Skeletal muscle satellite cell (primary cell): ENCODE measurements around the genes PLEKHA1, C10orf120 and PSTK.

- CAGE, long polyA plus RNA = no peak
Measured at GRCh38 chr10:120906715-120907224, 55.6 kb downstream of the WDR11 start.

GRCh38 chr10:120949429-120949996, 98.4 kb downstream of the WDR11 start:
- CAGE, long polyA plus RNA = no peak

GRCh38 chr10:121034309-121034730, 183.2 kb downstream of the WDR11 start:
- CAGE, long polyA plus RNA = no peak

GRCh38 chr10:121148360-121148559, 297.1 kb downstream of the WDR11 start:
- CAGE, long polyA plus RNA = no peak

- CAGE, long polyA plus RNA = no peak
Measured at GRCh38 chr10:121553669-121554229, 44.5 kb downstream of the FGFR2 start.

GRCh38 chr10:121886951-121887682, 40.7 kb downstream of the ATE1 start:
- CAGE, long polyA plus RNA = no peak

GRCh38 chr10:121921502-121921963, 6.3 kb downstream of the ATE1 start:
- CAGE, long polyA plus RNA = no peak

DNA sequence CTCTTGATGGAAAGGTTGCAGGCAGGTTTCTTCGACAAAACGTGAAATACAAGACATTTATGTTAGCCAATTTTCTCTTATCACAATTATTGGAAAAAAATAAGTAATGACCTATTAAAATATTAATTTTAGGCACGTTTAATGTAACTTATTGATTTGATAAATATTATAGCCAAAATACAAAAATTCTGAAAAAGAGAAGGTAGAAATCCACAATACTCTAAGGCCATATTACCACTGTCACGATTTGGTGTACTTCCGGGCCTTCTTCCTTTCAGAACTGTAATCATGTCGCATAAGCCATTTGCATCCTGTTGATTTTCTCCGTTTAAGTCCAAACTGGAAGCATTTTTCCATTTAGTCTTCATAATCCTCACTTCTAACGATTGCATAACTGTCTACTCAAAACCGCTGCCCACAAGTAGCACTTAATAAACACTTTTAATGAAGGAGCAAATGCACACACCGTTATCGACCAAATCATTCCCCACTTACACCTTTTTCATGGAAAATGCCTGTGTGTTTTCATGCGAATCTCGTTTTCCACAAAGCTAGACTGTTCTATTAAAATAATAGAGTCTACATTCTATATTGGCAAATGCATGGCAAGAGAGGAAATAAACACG, 1.2 kb downstream of the ATE1 start:
- CAGE, long polyA plus RNA = no peak

GRCh38 chr10:121959926-121960549, 15.0 kb downstream of the NSMCE4A start:
- CAGE, long polyA plus RNA = no peak

DNA sequence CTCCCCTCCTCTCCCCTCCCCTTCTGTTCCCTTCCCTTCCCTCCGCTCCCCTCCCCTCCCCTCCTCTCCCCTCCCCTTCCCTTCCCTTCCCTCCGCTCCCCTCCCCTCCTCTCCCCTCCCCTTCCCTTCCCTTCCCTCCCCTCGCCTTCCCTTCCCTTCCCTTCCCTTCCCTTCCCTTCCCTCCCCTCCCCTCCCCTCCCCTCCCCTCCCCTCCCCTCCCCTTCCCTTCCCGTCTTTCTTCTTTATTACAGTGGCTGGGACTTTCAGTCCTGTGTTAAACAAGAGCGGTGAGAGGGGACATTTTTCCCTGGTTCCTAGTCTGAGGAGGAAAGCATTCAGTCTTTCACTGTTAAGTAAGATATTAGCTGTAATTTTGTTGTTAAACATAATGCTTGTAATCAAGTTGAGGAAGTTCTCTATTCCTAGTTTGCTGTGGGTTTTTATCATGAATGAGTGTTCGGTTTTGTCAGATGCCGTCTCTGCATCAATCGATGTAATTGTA, 39.9 kb downstream of the TACC2 start:
- CAGE, long polyA plus RNA = no peak

GRCh38 chr10:122191850-122192621, 79.1 kb upstream of the BTBD16 start:
- CAGE, long polyA plus RNA = no peak

DNA sequence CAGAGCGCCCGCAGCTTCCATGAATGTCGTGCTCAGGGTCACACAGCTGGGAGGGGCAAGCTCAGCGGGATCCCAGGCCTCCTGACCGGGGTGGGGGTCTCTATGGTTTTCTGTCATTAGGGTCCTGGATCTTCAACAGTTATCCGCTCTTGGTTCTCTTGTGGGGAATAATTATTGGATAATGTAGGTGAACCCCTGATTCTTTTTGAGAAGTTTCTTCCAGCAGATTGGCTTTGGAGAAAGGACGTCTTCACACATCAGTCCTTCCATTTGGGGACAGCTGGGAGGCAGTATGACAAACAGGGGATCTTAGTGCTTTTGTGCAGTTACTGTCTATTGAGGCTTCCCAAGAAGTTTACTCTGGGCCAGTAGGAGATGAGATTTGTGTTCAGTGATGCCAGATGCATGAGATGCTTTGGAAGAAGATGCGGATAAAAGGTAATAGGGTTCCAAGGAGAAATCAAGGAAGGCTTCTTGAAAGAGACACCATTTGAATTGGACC, 30.5 kb upstream of the BTBD16 start:
- CAGE, long polyA plus RNA = no peak

- CAGE, long polyA plus RNA = no peak
Measured at GRCh38 chr10:122374605-122375585, at the start of gene PLEKHA1. PLEKHA1 (plus strand) TSS chr10:122374708.

DNA sequence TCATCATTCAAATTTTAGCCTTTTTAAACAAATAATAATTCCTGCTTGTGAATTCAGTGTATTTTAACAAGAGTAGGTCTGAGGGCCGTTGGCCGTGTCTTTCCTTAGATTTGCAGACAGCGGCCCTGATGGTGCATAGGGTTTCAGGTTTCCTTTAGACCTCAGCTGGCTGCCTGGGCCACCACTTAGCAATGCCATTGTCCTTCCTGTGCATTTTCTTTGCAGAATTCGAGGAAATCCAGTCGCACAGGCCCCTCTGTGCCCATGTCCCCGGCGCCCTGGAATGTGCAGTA, 14.1 kb downstream of the HTRA1 start:
- CAGE, long polyA plus RNA = no peak

GRCh38 chr10:122699617-122700171, at the start of gene C10orf120:
C10orf120 (minus strand) TSS chr10:122699846.
- CAGE, long polyA plus RNA = no peak

DNA sequence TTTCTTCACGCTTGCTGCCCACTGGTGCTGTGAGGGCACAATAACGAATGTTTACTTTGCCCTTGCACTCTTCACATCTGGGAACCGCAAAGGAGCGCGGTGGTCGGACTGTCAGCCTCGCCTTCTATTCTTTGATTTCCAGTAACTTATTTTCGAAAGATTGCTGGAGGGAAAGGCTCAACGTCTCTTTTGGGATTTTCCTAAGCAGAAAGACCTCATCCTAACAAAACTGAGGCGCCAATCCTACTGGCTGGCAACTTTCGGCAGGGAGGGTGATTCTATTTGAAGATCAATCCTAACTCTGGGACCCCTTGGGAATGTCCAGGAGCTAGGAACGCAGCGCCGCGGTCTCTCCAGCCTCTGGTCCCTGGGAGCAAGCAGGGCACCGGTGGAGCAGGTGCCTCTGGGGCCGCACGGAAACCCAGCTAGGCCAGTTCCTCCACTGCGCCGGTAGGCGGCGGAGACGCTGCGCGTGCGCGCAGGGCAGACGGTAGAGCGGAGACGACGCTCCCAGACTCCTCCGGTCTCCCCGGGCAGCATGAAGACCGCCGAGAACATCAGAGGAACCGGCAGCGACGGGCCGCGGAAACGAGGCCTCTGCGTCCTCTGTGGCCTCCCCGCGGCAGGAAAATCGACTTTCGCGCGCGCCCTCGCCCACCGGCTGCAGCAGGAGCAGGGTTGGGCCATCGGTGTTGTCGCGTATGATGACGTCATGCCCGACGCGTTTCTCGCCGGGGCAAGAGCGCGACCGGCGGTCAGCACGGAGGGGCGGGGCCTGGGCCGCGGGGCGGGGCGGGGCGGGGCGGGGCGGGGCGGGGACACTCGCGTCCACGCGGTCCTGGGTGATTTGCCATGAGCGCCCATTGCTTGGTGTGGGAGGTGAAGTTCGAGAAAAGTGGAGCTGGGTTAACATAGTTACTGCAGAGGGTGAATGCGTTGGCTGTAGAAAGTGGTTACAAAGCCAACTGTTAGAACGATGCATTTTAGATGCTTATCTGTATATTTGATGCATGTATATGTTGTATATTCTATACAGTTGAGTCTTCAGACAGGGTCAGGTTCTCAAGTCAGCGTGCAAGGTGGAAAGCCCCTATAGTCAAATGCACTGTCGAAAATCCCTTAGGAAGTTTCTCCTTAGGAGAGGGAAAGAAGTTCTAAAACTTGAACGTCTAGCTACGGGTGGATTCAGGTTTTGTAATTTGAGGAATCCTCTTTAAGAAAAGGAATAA, at the start of gene PSTK:
Gene PSTK, plus strand, starts transcription at position 460 of the 1,229 bp plus-strand sequence.
- CAGE, long polyA plus RNA = start-site peak on the plus strand centred at position 496 of the sequence, 73 bp wide, 110 and 284 reads in 2 replicates

GRCh38 chr10:123782445-123782911, 109.1 kb downstream of the CPXM2 start:
- CAGE, long polyA plus RNA = no peak

GRCh38 chr10:123875741-123875977, 15.9 kb downstream of the CPXM2 start:
- CAGE, long polyA plus RNA = no peak

DNA sequence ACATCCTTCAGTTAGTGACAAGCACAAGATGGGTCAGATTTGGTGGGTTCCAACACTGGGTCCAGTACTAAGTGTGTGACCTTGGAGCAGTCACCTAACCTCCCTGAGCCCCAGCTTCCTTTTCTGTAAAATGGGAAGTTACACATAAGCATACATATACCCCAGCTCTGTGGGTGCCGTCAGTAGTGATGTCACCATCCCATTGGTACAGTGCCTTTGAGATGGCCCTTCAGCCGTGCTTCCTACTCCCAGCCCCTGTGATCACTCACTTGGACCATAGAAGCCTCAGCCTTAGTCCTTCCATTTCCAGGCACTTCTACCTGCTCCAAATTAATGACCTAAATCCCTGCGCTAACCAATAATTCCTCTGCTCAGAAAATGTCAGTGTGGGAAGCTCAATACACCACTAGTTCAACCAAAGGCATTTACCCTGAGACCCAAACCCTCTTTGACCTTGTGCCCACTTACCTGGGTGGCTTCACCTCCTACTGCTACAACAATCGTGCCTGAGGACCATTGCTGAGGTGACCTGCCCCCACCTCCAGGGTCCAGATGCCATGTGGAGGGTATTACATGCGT, 95.4 kb downstream of the CHST15 start:
- CAGE, long polyA plus RNA = no peak

DNA sequence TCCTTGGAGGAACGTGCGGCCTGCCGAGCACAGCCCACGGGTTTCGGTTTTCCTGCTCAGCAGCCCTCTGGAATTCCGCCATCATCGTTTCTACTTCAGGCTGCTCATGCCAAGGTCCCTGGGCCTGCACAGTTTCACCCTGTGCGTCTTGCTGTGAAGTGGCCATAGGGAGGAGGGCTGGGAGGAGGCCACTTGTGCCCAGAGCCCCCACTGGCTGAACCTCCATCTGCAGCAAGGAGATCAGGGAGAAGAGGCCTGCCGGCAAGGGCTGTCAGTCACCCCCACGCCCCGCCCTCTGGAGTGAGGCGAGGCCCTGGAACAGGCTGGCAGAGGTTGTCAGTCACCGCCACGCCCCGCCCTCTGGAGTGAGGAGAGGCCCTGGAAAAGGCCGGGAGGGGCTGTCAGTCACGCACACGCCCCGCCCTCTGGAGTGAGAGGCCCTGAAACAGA, 82.7 kb downstream of the CHST15 start:
- CAGE, long polyA plus RNA = no peak